B cell (primary cell): ENCODE results near the genes TPI1, RBP5, CLSTN3, ACSM4 and CD163L1.

- PRO-cap = no peak
- CAGE, long polyA plus RNA = no peak
Observed at GRCh38 chr12:6841100-6841716, 483 bp downstream of the GNB3 start.

DNA sequence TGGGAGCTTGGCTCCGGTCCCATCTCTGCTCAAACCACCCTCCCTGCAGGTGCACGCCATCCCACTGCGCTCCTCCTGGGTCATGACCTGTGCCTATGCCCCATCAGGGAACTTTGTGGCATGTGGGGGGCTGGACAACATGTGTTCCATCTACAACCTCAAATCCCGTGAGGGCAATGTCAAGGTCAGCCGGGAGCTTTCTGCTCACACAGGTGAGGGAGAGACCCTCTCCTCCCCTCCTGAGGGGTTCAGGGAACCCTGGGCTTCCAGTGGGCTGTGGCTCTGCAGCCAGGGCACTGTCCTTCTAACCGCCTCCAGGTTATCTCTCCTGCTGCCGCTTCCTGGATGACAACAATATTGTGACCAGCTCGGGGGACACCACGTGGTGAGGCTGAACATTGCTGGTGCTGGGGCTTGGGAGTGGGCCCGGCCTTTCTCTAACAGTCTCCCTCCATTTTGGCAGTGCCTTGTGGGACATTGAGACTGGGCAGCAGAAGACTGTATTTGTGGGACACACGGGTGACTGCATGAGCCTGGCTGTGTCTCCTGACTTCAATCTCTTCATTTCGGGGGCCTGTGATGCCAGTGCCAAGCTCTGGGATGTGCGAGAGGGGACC is 2.7 kb downstream of the GNB3 start:
- PRO-cap = no peak
- CAGE, long polyA plus RNA = no peak

GRCh38 chr12:6867005-6867677 is at the start of gene TPI1:
TSS of gene TPI1 (plus strand) at chr12:6867531.
- PRO-cap = bidirectional peak, plus-strand start at chr12:6867531, minus-strand start at chr12:6867363
- CAGE, long polyA plus RNA = no peak

- PRO-cap = no peak
- CAGE, long polyA plus RNA = no peak
Observed at GRCh38 chr12:6899715-6900508, 4.7 kb upstream of the LRRC23 start.

DNA sequence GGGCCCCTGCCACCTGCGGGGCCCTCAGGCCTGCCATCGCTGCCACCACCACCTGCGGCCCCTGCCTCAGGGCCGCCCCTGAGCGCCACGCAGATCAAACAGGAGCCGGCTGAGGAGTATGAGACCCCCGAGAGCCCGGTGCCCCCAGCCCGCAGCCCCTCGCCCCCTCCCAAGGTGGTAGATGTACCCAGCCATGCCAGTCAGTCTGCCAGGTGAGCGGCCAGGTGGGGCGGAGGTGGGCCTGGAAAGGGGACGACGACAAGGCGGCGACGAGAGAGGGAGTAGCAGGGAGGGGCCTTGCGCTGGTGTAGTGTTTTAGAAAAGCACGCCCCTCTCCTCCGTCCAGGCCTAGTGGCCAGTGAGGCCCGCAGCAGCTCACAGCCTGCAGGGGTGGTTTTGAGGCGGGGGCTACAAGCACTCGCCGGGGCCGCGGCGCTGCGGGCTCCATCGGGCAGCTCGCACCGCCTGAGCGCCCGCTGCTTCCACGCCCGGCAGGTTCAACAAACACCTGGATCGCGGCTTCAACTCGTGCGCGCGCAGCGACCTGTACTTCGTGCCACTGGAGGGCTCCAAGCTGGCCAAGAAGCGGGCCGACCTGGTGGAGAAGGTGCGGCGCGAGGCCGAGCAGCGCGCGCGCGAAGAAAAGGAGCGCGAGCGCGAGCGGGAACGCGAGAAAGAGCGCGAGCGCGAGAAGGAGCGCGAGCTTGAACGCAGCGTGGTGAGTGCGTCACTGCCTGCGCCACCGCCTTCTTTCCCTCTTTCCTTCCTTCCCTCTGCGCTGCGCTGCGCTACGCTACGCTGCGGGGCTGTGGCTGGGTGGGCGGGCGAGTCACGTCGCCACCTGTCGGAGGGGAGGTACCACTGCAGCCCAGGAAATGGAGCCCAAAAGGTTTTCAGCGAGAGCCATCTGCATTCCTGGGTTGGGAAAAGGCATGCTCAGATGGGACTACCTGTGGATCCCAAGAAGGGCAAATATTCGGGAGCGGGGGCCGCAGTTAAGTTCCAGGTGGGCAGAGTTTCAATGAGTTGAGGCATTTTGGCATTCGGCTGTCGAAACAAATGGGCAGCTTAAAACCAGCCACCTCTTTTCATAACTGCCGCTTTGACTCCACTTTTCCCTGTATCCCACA is 6.1 kb upstream of the C12orf57 start:
- PRO-cap = bidirectional peak, plus-strand start at position 378 of the sequence, minus-strand start at position 286 of the sequence; bidirectional peak, plus-strand start at position 581 of the sequence, minus-strand start at position 517 of the sequence
- CAGE, long polyA plus RNA = no peak

DNA sequence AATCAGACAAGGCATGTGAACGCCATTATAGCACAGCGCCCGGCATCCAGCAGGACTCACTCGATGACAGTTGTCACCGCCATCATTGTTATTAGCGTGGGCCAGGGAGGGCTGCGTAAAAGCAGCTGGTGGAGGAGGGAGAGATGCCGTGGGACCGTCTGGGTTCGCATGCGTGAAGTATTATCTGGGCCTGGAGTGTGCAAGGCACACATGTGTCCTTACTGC is 315 bp upstream of the PTPN6 start:
- PRO-cap = no peak
- CAGE, long polyA plus RNA = no peak

- PRO-cap = bidirectional peak, plus-strand start at chr12:6956619, minus-strand start at chr12:6956412
- CAGE, long polyA plus RNA = no peak
Observed at GRCh38 chr12:6955874-6956799, 5.0 kb downstream of the PTPN6 start.

DNA sequence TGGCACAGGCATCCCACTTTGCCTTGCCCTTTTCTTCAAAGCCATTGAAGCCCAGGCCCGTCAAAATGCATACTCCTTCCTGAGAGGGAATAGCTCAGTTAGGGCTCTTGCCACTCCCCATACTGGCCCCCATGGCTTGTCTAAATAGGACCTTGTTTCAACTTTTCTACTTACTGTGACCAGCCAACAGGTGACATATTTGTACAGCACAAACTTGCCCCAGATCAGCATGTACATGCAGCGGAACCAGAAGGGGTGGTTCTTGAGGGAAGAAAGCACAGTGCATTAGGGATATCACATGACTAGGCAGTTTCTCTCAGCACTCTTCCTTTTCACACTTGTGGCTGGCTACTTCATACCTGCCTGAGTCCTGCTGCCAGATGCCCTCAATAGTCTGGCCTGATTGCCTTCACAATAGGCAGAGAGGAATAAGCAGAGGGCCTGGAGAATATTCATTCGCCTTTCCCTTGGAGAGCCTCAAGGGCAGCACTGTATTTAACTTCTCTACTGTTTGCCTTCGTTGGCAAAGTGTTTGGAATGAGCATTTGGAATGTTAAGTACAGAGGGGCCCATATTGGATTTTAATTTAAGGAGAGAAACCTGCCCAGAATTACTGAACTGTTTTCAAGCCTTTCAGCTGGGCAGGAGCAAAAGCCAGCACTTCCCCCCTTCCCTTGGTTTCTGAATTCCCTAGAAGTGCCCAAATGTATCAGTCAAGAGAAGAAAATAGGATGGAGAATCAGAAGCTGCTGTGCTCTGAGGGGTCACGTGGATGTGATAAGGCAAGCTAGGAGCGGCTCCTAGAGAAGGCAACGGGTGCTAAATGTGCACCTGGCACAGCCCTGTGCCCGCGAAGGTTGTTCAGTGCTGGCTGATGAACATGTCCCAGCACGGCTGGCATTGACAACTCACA is 8.0 kb downstream of the EMG1 start:
- PRO-cap = no peak
- CAGE, long polyA plus RNA = no peak

- PRO-cap = no peak
- CAGE, long polyA plus RNA = no peak
Observed at GRCh38 chr12:7068317-7069048, 8.0 kb downstream of the C1S start.

DNA sequence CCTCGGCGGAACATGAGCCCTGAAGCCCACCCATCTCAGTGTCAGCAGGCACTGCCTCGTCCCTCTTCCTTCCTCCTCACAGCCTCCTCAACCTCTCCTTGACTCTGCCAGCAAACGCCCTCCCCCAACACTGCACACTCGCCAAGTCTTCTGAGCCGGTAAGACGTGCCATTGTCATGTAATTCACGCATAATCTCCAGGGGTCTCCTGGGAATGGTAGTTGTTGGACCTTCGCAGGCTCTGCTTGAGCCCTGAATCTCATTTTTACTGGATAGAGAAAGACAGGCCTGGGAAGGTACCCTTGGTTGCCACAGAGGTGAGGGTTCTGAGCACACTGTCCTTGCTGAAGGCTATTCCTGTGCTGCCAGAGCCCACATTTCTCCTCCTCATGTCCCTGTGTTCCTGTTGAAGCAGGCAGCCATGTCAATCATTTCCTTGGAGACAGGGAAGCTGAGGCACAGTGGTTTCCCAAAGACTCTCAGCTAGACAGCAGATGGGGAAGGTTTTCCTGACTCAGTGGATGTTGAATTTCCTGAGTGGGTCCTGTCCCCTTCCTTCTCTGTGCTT is 1.5 kb downstream of the C1R start:
- PRO-cap = no peak
- CAGE, long polyA plus RNA = no peak

DNA sequence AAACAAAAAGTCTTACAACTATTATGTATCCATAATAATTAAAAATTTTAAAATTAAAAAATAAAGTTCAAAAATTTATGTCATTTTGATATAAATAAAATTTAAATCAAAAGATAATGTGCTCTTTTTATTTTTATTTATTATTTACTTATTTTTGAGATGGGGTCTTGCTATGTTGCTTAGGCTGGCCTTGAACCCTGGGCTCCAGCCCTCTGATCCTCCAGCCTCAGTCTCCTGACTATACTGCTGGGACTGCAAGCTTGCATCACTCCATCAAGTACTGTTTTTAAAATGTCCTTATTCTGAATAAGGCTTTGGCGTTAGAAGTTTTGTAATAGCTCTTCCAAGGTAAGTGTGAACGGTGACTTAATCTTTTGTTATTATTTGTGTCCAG is 1.5 kb downstream of the C1RL start:
- PRO-cap = no peak
- CAGE, long polyA plus RNA = no peak

DNA sequence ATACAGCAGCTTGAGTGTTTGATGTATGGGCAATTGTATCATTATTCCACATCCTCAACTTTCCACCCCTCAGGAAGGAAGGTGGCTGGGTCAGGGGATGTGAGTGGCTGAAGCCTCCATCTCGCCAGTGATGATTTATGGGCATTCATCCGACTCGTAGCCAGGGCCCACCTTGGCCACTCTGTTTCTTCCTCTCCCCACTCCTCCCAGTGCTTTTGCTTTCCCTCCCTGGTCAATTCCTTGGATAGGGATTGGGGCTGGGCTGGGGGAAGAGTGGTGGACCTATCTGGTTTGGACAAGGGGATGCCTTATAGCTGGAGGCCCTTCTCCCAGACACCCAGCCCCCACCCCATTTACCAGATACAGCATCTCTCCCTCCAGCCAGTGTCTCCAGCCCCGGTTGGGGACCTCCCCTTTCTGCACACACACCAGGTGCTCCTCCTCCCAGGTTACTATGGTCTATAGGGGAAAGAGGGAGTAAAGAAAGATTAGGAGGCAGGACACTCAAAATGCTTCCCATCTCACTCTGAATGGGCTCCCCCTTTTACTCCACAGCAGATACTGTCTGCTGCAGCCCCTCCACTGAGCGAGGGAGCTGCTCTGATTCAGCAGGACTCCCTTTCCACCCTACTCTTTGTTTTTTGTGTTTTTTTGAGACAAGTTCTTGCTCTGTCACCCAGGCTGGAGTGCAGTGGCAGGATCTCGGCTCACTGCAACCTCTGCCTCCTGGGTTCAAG is 4.2 kb downstream of the RBP5 start:
- PRO-cap = no peak
- CAGE, long polyA plus RNA = no peak

- PRO-cap = no peak
- CAGE, long polyA plus RNA = no peak
Observed at GRCh38 chr12:7128560-7129579, at the start of gene RBP5. TSS of gene RBP5 (minus strand) at chr12:7128889.

DNA sequence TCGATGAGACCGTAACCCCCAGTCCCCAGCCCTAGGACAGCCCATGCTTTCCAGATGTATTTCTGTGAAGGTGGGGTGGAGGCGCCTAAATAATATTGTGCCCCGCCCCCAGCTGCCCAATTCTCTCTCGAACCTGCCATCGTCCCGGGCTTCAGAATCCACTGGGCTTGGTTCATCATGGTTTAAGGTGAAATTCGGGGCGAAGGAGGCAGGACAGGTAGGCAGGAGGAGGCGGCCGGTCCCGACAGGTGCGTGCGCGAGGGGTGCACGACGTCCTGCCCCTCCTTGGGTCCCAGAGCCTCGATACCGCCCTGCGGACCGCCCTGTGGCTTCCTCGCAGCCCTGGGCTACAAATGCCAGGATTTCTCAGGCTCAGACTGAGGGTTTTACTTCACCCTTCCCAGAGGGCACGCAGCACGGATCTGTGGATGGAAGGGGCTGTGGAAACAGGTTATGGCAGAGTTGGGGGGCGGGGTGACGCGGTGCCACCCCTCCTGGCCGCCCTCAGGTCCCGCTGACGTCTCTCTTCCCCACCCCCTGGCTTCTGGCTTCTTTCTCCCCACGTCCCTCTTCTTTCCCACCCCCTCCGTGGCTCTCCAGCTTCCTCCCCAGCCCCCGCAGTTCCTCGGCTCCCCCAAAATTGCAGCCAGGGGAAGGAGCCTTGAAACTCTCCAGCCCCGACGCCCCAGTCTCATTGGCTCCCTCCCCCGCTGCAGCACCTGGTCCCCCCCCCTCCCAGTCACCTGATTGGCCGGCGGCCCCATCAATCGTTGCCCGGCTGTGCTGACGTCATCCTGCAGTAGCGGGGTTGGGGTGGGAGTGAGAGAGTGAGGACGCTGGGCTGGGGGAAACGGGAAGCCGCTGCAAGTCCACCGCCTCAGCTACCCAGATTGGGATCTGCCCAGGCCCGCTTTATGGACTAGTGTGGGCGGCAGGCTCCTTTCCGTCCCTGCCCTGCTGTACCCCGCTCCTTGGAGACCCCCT is at the start of gene CLSTN3:
Gene CLSTN3, plus strand, starts transcription at position 792 of the 984 bp plus-strand sequence.
- PRO-cap = unidirectional peak, minus-strand start at position 426 of the sequence; bidirectional peak, plus-strand start at position 799 of the sequence, minus-strand start at position 696 of the sequence
- CAGE, long polyA plus RNA = no peak

DNA sequence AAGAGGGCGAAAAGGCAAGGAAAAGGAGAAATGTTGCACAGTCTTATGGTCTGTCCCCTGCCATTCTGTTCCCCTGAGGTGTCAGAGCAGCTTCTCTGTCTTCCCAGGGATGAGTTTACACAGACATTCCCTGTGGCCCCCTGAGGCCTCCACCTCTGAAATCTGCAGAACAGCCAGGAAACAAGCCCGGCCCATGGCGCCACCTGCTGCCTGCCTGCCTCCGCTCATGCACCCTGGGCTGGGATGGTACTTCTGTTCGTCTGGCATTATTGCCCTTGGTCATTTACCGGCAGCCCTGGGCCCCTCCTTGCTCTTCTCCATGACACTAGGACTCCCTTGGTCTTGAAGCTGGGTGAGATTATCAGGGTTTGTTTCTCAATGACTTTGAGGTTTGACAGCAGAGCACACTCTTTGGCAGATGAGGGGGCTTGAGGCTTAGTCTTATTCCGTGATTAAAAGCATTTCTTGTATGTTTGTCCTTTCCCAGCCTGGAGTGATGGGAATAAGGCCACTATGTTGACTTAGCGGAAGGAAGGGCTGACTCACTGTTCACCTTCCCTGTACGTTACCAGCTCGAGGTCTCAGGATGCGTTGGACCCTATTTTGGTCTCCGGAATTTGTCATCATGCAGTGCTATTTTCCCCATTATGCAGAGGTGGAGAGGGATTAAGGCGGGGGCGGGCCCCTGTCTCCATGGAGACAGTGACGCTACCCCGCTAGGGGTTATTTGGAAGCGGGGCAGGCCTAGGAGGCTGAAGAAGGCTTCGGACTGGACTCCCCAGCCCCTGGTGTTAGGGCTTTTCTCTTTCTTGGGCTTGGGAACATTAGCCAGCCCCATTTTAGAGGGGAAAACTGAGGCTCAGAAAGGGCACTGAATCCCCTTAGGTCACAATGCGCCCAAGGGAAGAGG is 772 bp upstream of the PEX5 start:
- PRO-cap = unidirectional peak, plus-strand start at position 727 of the sequence
- CAGE, long polyA plus RNA = no peak

GRCh38 chr12:7303775-7304164 is at the start of gene ACSM4:
TSS of gene ACSM4 (plus strand) at chr12:7304072.
- PRO-cap = no peak
- CAGE, long polyA plus RNA = no peak

GRCh38 chr12:7373335-7373728 is 69.5 kb downstream of the ACSM4 start:
- PRO-cap = no peak
- CAGE, long polyA plus RNA = no peak

- PRO-cap = no peak
- CAGE, long polyA plus RNA = no peak
Observed at GRCh38 chr12:7443841-7444517, at the start of gene CD163L1. TSS of gene CD163L1 (minus strand) at chr12:7444153.

- PRO-cap = no peak
- CAGE, long polyA plus RNA = no peak
Observed at GRCh38 chr12:7492644-7493449, 10.7 kb downstream of the CD163 start.

- PRO-cap = no peak
- CAGE, long polyA plus RNA = no peak
Observed at GRCh38 chr12:7502204-7502963, 1.2 kb downstream of the CD163 start.